Cerebellum (tissue), 5 donors: ENCODE data around the genes GPAT2 and SNRNP200.

DNA sequence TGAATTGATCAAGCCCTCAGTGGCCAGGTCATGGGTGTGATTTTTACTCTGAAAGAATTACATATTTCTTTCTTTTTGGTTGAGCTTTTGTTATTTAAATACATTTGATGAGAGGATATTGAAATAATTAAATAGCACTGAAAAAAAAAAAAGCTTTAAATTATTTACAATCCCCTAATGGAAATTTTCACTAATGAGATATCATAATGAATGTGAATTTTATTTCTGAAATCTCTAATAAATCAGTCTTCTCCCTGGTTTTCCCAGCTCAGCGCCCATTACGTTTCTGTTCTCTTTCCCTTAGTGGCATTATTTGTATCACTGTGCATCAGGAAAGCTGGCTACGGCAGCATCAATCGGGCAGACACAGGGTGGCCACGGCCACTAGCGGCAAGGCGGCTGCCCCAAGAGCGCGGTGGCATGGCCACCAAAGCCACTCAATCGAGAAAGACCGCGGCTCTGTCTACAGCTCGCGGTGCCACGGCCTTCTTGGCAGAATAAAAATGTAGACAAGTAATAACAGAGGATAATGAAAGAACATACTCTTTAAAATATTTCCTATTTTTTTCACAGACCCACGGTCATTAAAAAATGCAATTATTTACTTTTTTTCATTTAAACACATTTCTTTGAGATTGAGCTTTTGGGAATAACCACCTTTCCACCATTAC is 167.9 kb downstream of the RPIA start:
- PRO-cap, 3 experiments, result no peak in any of the 3 experiments
- RAMPAGE, long total RNA, result no peak

- PRO-cap, 3 experiments, result no peak in any of the 3 experiments
- RAMPAGE, long total RNA, result no peak
Measured at GRCh38 chr2:89142567-89142898, 451.1 kb downstream of the RPIA start.

DNA sequence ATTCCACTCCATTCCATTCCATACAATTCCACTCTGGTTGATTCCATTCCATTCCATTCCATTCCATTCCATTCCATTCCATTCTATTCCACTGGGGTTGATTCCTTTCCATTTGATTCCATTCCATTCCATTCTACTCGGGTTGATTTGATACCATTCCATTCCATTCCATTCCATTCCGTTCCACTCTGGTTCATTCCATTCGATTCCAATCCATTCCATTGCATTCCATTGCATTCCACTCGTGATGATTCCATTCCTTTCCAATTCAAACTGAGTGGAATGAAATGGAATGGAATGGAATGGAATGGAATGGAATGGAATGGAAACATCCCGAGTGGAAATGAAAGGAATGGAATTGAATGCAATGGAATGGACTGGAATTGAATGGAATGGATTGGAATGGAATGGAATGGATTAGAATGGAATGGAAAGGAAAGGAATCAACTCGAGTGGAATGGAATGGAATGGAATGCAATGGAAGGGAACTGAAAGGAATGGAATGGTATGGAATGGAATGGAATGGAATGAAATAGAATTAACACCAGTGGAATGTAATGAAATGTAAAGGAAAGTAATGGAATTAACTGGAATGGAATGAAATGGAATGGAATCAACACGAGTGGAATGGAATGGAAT is 1143.6 kb downstream of the RPIA start:
- PRO-cap, 3 experiments, result no peak in any of the 3 experiments
- RAMPAGE, long total RNA, result no peak

DNA sequence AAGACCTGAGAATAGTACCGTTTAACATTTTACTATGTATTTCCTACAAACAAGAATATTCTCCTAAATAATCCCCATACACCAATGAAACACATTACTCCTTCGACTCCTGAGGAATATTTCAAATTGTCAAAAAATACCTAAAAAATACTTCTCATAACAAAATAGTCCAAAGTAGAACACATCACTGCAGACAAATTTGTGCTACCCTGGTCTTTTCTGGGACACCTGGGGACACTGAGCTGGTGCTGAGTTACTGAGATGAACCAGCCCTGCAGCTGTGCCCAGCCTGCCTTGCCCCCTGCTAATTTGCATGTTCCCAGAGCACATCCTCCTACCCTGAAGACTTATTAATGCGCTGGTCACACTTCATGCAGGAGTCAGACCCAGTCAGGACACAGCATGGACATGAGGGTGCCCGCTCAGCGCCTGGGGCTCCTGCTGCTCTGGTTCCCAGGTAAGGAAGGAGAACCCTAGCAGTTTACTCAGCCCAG is 1518.2 kb downstream of the RPIA start:
- PRO-cap, 3 experiments, result no peak in any of the 3 experiments
- RAMPAGE, long total RNA, result no peak

DNA sequence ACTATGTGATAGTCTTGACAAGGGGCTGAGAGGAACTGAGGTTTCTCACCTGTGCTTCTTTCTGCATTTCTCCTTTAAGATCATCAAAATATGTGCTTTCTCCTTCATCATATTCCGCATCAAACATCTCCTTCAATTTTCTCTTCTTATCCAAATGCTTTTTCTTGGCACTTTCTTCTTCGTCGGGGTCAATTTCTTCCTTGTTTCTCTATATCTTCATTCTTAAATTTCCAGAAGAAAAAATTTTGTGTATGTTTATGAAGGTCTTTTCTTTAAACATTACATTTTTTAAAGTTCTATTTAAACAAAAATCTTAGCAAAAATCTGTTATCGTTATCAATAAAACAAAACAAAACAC is 384.8 kb upstream of the AQP7B start:
- PRO-cap, 3 experiments, result no peak in any of the 3 experiments
- RAMPAGE, long total RNA, result no peak

- PRO-cap, 3 experiments, result no peak in any of the 3 experiments
- RAMPAGE, long total RNA, result no peak
Measured at GRCh38 chr2:94576194-94577000, 10.7 kb upstream of the AQP7B start.

- PRO-cap, 3 experiments, result no peak in any of the 3 experiments
- RAMPAGE, long total RNA, result no peak
Measured at GRCh38 chr2:95026785-95027204, 1.3 kb downstream of the MAL start.

DNA sequence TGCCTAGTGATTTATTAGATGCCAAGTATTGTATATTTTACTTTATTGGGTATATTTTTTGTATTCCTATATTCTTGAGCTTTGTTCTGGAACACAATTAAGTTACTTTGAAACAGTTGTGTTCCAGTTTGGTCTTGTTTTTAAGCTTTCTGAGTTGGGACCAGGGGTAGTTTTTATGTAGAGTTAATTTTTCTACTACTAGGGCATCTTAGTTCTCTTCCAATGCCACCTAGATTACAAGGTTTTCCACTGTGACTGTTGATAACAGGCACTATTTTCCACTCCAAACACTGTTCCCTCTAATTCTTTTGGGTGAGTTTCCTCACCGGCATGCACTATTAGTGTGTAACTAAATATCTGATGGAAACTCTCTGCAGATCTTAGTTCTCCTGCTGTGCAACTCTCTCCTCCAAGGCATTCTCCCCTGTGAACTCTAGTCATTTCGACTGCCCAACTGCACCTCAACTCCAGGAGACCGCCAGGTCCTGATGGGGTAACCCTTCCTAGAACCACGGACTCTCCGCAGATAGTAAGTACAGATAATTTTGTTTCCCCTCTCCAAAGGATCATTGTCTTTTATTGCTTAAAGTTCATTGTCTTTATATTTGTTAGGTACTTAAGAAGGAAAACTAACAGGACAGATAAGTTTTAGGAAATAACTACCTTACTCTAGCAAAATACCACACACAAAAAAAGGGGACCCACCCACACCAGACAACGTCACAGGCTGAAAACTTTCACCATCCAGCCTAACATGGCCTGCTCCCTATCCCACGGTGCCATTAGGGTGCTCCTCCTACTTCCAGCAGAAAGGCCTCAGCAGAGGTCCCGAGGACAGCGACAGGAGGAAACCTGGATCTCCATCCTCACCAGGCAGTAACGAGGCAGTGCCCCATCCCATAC is 36.5 kb downstream of the MRPS5 start:
- PRO-cap, 3 experiments, result no peak in any of the 3 experiments
- RAMPAGE, long total RNA, result no peak

DNA sequence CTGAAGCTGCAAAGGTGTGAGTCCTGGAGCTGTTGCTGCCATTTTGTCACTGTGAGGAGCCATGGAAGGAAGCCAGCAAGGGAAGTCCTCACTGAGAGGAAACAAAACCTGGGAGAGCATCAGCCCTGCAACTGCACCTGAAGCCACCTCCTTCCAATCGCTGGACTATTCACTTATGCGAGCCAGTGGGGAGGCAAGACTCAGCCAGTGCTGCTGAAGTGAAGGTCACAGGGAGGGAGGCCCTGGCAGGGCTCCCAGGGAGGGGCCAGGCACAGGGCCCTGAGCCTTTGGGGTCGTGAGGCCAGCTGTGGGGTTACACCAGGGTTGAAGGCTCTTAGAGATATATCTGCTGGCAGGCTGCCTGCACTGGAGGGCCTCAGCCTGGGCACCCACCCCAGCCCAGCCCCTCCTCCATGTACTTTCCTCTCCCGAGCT is 10.7 kb upstream of the FAHD2A start:
- PRO-cap, 3 experiments, result no peak in any of the 3 experiments
- RAMPAGE, long total RNA, result no peak

DNA sequence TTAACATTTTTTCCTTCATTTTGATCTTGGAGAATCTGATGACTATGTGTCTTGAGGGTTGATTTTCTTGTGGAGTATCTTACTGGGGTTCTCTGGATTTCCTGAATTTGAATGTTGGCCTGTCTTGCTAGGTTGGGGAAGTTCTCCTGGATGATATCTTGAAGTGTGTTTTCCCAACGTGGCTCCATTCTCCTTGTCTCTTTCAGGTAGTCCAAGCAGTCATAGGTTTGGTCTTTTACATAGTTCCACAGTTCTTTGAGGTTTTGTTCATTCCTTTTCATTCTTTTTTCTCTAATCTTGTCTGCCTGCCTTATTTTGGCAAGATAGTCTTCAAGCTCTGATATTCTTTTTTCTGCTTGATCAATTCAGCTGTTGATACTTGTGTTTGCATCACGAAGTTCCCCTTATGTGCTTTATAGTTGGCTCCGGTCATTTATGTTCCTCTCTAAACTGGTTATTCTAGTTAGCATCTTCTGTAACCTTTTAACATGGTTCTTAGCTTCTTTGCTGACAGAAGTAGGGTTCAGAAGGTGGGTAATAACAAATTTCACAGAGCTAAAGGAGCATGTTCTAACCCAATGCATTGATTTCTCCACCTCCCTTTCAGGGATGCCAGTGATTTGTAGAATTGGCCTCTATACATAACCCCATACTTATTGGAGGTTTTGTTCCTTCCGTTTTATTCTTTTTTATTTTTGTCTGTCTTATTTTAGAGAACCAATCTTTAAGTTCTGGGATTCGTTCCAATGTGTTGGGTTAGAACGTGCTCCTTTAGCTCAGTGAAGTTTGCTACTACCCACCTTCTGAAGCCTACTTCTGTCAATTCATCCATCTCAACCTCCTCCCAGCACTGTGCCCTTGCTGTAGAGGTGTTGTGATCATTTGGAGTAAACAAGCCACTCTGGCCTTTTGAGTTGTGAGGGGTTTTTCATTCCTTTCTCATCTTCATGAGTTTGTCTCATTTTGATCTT is 166.7 kb downstream of the ANKRD36C start:
- PRO-cap, 3 experiments, result no peak in any of the 3 experiments
- RAMPAGE, long total RNA, result no peak

DNA sequence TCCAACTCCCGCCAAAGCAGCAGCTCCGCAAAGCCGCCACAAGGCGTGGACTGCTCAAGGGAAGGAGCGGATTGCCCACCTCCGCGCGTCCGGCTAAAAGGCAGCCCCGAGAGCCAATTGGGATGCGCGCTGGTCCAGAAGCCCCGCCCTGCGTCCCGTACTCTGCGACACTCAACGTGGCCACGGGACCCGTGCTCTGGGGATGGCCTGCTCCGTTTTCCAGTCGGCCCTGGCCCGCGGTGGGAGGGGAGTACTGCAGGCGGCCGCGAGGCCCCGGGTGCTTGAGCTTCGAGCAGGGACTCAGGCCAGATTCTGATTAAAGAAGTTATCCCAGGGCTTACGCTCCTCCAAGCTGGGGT is at the start of gene GPAT2:
TSS of gene GPAT2 (minus strand) at position 52 of the 359 bp plus-strand sequence.
- PRO-cap, 3 experiments, result no peak in any of the 3 experiments
- RAMPAGE, long total RNA, result no peak

DNA sequence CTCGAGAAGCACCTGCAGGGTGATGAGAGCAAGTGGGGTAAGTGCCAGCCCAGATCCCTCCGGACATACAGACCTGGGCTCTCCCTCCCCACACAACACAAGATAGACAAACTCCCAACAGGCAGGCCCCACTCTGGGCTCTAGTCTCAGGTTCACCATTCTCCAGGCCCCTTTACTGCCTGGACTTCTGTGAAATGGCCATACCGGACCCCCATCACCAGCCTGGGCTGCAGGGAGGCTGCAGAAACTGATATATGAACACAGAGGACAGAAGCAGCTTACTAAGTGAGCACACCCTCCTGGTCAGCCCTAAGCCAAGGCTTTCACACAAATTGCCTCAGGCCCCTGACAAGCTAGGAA is 5.6 kb downstream of the ASTL start:
- PRO-cap, 3 experiments, result no peak in any of the 3 experiments
- RAMPAGE, long total RNA, result no peak

DNA sequence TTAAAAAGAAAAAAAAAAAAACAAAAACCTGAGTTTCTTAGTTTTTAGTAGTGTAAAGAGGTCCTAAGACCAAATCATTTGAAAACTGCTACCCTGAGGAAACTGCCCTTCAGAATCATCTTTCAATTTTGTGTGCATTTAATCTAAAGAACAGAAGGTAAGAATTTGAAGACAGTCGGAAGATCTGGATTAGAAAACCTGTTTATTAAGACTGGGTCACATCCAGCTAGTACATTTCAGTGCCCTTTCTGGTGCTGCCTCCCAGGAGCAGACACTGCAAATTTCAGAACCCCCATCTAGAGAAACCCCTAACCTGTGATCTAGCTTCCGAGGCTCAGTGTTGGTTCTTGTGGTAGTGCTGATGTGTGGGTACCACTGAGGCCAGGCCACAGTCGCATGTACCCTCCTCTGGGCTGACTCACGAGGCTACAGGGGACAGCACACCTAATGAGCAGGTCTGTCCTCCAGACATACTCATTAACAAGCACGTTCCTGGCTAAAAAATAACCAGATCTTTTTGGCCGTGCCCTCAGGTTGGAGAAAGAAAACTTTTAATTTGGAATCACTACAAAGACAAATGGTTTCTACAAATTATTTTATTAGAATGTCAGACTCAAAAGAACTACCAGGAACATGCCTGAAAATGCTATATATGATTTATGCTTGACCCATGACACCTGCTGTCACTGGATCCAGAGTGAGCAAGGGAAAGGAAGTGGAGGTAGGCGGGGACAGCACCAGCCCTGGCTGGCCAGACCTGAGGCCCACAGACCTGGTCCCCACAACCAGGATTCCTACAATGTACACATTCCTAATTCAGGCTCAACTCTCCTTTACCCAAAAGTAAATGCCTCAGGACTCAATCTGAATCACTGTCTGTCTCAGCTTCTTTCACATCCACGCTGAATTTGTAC is 8.4 kb downstream of the CIAO1 start:
- PRO-cap, 3 experiments, result no peak in any of the 3 experiments
- RAMPAGE, long total RNA, result no peak

DNA sequence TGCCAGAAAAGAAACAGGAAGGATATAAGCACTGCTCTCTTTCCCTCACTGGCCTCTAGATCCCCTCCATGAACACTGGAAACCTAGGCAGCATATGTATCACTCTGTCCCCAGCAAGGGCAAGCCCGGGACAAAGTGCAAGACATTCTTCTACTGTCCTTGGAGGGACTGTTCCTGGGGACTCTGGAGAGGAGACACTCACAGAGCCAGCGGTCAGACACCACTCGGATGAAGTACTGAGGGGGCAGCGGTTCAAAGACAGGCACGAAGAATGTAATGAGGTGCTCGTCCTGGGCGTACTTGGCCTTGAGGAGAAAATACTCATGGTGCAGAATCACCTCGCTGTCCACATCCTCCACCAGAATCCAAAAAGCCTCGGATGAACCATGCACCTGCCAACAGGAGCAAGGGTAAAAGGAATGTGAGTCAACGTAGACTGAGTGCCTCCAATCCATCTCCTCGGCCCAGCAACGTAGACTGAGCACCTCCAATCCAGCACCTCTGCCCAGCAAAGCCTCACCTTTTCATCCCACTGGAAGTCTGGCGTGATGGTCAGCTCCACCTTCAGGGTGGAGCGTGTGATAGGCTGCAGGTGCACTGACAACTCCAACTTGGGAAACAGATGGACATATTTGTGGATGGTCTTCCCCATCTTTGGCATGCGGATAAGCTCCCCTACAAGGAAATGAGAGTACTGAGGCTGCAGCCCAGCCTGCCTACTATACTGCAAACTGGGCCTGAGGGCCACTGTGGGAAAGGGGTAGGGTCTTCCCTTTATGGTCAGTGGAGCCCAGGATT is 18.7 kb downstream of the SNRNP200 start:
- PRO-cap, 3 experiments, result no peak in any of the 3 experiments
- RAMPAGE, long total RNA, result no peak

DNA sequence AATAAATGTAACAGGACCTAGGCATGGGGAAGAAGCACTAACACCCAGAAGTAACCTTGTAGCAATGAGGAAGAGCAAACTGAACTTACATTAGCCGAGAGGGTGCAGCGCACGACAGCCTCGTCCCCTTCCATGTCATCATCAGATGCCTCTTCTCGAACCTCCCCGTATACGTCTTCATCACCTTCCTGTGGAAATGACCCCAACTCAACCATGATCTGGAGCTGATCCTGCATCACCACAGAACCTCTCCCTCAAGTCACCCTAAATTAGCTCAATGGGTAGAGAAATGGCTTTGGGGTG is 6.2 kb downstream of the SNRNP200 start:
- PRO-cap, 3 experiments, result no peak in any of the 3 experiments
- RAMPAGE, long total RNA, result no peak

DNA sequence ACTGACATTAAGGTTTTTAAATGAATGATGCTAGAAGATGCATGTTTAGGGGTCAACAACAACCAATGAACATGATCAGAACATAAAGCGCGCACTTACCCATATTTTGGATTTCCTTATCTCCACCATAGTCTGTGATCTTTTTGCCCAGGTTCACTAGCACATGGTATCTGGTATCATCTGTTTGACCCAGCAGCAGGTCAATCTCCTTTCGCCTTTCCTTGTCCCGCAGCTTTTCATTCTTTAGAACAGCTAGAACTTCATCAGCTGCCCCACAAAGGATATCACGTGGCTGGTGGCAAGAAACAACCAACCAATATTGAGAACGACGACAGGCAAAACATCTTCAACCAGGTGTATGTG is 3.9 kb downstream of the SNRNP200 start:
- PRO-cap, 3 experiments, result no peak in any of the 3 experiments
- RAMPAGE, long total RNA, result no peak

GRCh38 chr2:96304529-96304976 is 793 bp downstream of the SNRNP200 start:
- PRO-cap, 3 experiments, result no peak in any of the 3 experiments
- RAMPAGE, long total RNA, result no peak

DNA sequence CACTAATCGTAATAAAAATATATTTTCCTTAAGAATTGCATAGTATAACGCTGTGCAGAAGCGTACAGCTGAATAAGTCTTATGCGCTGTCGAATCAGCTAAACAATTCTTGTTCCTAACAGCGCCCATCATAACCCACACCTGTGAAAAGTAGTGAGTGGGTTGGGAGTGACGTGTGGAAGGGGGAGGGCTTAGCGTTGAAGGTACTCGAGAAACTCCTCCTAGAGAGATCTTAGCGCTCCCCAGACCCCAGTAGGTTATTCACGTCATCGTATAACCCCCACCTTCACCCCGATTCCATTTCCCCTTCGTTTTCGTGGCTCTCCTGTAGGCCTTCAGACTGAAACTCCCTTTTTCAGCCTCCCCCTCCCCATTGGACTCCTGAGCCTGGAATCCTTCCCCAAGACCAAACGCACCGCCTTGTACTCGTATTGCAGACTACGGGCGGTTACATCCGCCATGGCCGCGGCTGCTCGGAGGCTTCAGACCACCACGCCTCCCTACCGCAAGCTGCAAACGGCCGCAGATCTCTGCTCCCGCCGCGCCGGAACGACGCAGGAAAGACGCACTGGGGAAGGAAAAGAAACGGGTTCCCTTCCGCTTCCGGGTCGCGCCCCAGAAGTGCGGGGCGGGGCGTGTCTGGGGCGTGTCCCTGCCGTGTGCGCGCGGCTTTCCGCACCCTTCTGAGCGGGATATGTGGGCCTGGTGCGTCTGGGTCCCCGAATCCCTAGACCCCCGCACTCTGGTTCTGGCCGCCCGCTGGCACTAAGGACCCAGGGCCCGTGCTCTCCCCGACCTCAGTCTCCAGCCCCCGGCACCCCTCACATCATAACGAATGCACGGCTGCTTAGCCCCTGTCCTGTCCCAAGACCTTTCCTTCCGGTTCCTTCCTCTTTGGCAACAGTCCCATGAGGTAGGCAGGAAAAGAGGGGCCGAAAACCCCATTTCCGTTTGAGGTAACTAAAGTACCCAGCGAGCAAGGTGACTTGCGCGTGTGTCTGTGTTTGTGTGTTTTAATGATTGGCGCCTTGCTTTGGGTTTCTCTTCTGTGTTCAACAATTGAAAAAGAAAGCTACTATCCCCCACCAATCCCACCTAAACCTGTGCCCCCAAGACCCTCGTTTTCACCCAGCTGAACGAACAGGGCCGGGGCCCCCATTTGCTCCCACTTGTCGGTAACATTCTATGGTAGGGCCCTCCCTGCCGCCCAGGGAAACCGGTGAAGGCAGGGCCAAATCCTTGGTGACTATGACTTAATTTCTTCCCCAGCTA is at the start of gene SNRNP200:
TSS of gene SNRNP200 (minus strand) at position 570 of the 1,272 bp plus-strand sequence.
- PRO-cap, 3 experiments, result peak in 3 of 3 experiments; most common plus-strand start position 618 of the sequence (in 3); most common minus-strand start position 554 of the sequence (in 3)
- RAMPAGE, long total RNA, result start-site peak on the minus strand centred at position 533 of the sequence, 57 bp wide, 1,328 and 828 reads in 2 replicates

- PRO-cap, 3 experiments, result no peak in any of the 3 experiments
- RAMPAGE, long total RNA, result no peak
Measured at GRCh38 chr2:96359826-96360399, 24.3 kb downstream of the NCAPH start.

DNA sequence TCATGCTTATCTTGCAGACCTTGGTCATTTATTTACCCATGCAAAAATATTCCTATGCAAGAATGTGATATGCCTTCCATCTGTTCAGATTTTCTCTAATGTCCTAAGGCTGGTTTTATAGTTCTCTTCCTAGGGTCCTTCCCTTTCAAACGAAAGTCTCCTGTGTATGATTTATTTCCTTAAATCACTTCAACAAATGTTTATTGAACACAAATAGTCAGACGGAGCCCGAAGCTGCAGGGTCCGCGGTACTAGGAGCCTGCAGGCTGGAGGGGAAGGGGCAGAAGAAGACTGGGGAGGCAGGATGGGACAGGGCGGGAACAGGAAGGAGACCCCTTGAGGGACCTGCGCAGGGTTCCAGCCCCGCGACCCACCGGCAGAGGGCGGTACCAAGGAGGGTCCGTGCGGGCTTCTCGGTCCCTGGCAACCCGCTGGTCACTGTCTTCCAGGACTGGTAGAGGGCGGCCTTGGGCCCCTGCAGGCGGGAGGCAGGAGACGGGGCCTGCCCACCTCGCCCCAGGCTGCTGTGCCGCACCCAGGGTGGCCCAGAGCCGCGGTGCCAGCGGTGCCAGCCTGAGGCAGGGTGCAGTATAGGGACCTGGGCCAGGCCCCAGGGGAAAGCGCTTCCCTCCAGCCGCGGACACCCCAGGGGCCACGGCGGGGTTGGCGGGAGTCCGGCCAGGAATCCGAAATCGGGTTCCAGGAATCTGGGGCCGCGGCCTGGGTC is 34.6 kb downstream of the NEURL3 start:
- PRO-cap, 3 experiments, result no peak in any of the 3 experiments
- RAMPAGE, long total RNA, result no peak